Frontal cortex (tissue), 2 donors: ENCODE measurements around a stretch of chr7.

- RAMPAGE, long total RNA = no peak
Observed at GRCh38 chr7:157277169-157277670, 59.6 kb upstream of the DNAJB6 start.

GRCh38 chr7:157292565-157293847 is 43.8 kb upstream of the DNAJB6 start:
- RAMPAGE, long total RNA = no peak

DNA sequence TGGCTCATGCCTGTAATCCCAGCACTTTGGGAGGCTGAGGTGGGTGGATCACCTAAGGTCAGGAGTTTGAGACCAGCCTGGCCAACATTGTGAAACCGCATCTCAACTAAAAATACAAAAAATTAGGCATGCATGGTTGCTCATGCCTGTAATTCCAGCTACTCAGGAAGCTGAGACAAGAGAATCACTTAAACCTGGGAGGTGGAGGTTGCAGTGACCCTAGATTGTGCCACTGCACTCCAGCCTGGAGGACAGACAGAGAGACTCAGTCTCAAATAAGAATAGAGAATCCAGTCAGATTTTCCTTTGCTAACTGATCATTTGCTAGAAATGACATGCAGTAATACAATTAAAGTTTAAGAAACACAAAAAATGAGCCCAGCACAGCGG is 2.5 kb upstream of the DNAJB6 start:
- RAMPAGE, long total RNA = no peak

- RAMPAGE, long total RNA = no peak
Observed at GRCh38 chr7:157337816-157338510, 1.2 kb downstream of the DNAJB6 start.

DNA sequence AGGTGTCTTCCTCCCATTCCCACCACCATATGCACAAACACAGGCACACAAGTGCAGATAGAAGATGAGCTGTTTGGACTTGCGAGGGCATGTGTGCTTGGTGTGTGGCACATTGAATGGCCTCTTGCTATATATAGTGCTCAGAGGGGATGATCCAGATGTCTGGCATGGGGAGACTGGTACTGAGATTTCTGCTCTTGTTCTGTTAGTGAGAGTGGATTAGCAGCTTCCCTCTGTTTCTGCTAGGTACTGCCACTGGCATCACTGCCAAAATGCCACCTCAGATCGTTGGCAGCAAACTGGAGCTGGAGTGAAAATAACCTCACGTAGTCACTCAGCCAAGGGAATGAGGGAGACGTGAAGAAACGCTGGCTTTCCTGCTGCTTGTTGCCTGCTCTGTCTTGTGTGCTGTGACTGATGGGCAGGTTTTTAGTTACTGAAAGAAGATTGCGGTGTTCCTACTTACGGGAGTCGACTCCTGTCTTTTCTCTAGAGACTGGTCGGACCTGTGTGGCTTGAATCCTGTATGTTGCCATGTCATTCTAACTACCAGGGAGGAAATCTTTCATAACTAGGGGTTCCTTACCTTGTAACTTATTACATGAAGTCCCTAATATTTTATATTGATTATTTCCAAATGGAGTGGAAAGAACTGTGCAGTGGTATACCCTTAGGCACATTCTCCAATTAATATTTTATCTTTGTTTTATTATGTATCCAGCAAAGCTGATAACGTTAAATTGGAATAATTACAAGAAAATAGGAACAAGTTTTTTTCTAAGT is 19.4 kb downstream of the DNAJB6 start:
- RAMPAGE, long total RNA = no peak

DNA sequence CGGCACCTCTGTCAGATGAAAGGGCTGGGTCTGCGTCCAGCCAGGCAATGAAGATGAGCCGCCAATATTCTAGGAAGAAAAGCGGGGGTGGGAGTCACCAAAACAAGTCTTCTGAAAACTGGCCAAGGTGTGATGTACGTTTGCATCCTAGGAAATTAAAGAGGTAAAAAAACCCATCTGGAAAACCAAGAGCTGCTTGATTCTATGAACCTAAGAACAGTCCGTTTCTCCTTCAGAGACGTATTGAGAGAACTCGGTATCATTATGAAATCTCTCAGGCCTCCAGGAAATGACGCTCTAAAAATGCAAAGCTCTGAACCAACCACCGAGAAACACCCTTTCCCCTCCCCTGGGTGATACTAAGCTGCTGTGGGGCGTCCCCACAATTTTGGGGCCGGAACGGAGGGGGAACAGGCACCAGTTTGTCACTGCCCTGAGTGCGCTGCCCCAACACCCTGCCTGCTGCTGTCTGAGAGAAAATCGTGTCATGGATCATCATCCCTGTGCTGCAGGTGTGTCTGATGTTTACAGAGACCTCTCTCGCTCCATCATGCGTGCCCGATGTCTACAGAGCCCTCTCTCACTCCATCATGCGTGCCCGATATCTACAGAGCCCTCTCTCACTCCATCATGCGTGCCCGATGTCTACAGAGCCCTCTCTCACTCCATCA is 509.4 kb downstream of the DNAJB6 start:
- RAMPAGE, long total RNA = no peak

GRCh38 chr7:158237672-158238363 is 349.8 kb downstream of the PTPRN2 start:
- RAMPAGE, long total RNA = no peak

DNA sequence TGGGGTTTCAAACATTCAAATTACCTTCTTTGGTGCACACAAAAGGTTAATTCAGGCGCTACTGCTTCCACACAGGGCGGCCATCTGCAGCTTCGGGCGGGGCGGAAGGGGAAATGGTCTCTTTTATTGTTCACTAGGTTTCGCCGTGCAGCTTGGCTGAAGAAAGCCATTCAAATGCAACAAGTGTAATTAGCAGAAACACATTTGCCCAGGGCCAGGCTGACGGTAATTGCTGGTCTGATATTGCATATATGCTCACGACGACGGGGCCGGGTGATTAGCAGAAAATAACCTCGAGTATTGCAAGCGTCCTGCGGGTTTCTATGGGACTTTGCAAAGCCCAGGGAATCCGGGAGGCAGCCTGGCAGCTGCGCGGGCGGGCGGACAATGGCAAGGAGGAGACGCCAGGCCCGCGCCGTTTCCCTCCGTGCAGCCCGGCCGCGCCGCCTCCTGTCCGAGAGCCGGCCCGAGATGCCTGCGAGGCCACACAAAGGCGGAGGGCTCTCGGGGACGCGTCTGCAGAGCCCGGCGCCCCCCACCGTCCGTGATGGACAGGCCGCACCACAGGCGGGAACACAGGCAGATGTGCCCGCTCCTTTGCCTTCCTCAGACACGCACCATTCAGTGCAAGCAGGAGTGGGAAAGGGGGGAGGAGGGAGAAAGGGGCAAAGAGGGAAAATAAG is 269.9 kb downstream of the PTPRN2 start:
- RAMPAGE, long total RNA = no peak

DNA sequence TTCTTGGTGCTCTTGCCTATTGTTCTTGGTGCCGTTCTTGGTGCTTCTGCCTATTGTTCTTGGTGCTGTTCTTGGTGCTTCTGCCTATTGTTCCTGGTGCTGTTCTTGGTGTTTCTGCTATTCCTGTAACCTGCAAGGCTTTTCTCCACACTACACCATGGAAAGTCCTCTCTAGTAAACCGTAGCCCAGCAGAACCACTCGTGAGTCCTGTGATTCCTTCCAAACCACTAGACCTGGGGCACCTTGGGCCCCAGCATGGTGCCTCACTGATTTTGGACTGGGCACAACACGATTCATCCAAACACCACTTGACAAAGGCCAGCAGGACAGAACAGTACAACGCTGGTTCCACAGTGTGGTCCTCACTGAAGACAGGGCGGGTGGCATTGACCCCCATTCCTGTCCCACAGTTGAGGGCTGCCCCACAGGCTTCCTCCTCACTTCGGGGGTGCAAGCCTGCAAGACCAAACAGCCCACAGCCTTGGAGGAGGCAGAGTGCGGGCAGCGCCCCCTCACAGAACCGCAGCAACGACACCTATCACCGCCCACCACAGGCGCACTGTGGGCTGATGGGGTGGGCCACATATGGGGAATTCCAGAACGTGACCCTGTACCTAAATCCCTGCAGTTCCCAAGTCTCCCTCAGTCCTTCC is 70.7 kb downstream of the PTPRN2 start:
- RAMPAGE, long total RNA = no peak

GRCh38 chr7:158662987-158663665 is 41.5 kb downstream of the NCAPG2 start:
- RAMPAGE, long total RNA = no peak

GRCh38 chr7:158741002-158741481 is 36.4 kb upstream of the NCAPG2 start:
- RAMPAGE, long total RNA = no peak

DNA sequence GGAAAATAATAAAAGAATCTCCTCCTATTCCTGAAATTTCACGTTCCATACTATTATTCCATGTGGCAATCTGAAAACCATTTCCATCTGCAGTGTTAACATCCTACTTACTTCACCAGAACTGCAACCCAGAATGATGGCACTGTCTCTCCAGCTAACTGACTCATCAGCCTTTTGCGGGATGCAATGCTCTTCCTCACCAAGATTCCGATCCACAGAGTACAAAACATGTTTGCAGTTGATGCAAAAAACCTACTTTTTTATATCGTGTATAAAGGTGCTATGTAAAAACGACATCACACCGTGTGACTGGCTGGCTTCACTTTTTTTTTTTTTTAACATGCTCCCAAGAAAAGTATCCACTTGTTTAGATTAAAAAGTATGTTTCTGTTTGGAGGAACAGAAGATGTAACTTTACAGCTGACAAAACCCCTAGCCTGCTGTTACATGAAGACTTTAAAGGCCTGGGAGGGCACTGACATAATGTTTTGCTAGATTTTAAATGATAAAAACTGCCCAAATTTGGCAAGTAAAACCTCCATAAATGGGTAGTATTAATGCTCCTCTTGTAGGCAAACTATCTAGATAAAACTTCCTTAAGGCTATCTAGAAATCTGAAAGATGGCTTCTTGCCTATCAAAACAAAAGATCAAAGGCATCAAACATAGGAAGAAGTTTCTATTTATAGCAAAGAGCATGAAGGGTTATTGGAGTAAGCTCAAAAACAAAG is 50.6 kb downstream of the ESYT2 start:
- RAMPAGE, long total RNA = no peak

- RAMPAGE, long total RNA = no peak
Observed at GRCh38 chr7:158820852-158822220, 8.0 kb downstream of the ESYT2 start.

DNA sequence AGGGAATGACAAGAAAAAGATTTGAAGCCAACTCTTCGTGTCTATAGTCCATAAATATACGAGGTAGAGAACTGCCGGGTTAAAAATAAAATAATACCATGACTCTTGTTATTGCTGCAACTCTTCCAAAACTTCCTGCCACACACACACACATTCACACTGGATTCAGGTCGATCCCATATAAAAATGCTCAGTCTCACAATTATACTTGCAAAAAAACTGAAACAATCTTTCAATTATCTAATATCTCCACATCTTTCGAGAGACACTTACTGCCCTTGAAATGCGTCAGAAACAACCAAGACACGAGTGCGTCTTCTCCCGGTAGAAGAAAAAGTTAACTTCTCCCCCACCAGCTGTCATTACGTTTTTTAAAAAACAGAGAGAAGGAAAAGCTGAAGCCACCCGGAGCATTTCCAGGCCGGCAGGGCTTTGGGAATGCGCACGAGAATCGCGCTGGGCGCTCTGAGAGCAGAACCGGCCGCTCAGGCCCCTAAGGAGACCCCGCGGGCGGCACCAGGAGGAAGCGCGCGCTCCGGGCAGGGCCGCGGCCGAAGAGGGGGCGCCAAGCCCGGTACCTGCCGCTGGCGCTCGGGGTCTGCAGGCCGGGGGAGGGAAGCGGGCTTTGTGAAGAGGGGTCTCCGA is 1.3 kb downstream of the ESYT2 start:
- RAMPAGE, long total RNA = no peak

DNA sequence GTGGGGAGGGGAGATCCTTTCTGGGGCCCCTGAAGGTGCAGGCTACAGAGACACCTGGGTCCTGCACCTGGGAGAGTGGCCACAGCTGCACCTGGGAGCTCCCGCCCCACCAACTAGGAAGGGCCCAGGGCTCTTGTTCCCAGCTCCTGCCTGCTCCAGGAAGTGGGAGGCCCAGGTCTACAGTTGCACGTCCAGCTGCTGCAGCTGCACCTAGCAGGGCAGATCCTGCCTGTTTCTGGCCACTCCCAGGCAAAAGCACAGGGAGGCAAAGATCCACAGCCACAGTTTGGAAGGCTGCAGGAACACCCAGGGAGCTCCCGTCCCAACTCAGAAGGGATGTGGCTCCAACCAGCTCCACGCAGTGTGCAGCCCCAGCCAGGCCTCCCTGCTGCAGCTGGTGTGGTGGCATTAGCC is 6.2 kb upstream of the DYNC2I1 start:
- RAMPAGE, long total RNA = no peak

DNA sequence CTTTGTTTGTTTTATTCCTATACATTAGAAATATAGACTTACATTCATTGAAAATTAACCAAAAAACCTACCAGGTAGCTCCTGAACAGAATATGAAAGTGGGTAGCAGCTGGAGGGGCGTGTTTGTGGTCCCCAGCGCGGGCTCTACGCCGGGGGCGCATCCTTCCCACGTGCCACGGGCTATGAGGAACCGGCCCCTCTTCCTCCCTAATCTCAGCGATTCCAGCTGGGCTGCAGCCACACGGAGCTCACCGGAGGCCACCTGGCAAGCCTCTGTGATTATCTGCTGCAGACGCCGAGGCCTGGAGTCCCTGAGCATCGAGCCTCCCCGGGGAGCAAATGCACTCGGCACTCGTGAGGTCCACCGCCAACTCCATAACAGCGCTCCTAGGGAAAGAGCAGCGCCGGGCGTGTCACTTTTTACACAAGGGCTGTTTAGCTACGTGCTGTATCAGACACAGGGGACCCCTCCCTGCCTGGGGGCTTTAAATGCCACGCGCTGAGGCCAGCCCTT is 101.1 kb downstream of the DYNC2I1 start:
- RAMPAGE, long total RNA = no peak

GRCh38 chr7:158974032-158974601 is 117.8 kb downstream of the DYNC2I1 start:
- RAMPAGE, long total RNA = no peak